SK-N-DZ (cell line): Measurements from ENCODE around the gene MCFD2.

DNA sequence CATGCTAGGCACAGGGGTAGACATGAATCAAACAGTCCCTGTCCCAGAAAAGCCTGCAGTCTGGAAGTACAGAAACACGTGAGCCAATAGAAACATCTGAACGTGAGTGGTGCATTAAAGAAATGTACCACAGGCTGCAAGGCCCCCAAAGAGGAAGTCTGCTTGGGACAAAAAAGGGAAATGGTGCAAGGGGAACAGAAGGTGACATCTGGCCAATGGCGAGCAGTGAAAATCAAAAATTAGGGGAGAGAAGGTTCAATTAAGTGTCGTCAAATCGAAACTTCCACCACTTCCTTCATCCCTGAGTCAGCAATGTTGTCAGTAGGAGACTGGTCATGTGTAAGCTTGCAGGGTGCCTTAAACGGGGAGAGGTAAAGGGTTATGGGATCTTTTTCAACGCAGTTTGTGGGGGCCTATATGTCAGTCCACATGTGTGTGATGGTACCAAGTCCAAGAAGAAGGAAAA lies 80.5 kb upstream of the RHOQ start:
RAMPAGE:
- cytosol, long total RNA: no peak
- nucleus, long total RNA: no peak

DNA sequence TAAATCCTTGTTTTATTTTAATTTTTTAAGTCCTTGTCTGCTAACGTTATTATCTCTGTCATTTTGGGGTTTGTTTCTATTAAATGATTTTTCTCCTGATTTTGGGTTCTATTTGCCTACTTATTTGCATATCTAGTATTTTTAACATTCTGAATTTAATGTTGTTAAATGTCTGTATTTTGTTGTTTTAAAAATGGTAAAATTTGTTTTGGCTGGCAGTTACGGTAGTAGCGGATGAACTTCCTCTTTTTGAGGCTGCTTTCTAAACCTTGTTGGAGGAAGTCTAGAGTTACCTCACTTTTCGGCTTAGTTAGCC lies 7.9 kb upstream of the RHOQ start:
RAMPAGE:
- cytosol, long total RNA: no peak
- nucleus, long total RNA: no peak

DNA sequence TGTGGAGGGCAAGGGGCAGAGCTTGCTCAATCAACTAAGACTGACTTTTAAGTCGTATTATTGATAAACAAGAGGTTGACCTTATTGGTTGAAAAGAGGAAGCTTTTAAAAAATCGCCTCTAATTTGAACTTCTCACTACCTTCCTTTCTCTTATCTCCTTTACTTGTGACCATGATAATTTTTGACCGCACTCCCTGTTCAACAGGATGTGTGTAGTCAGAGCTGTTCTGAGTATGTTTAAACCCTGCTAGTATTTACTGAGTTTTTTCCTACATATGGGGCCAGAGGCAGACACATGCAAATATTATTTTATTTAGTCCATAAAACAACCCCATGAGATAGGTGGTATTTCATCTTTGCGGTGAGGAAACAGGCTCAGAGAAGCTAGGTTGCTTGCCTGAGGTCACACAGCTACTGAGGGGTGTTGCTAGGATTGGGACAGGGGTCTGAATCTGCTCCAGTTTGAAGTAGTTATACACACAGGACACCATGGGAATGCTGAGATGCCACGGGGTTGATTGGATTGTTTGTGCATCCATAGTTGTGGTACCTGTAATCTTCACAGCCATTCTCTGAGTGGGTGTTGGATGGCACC lies 2.9 kb upstream of the ATP6V1E2 start:
RAMPAGE:
- cytosol, long total RNA: no peak
- nucleus, long total RNA: no peak

RAMPAGE:
- cytosol, long total RNA: no peak
- nucleus, long total RNA: no peak
Observed at GRCh38 chr2:46554171-46555107, 12.1 kb upstream of the ATP6V1E2 start.

DNA sequence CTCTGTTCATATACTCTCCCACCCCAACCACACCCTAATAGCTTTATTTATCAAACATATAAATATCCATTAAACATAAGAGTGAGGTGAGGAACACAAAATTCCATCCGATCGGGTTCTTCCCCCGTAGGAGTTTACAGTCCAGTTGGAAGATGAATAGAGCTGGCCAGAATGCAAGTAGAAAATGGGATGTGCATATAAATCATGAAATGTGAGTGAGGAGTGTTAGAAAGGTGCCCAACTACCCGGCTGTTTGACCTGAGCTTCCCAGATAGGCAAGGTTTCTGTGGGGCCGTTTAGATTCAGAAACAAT lies 14.1 kb upstream of the ATP6V1E2 start:
RAMPAGE:
- cytosol, long total RNA: no peak
- nucleus, long total RNA: no peak

GRCh38 chr2:46765770-46766761 lies 67.0 kb downstream of the SOCS5 start:
RAMPAGE:
- cytosol, long total RNA: no peak
- nucleus, long total RNA: no peak

RAMPAGE:
- cytosol, long total RNA: no peak
- nucleus, long total RNA: no peak
Observed at GRCh38 chr2:46793596-46794101, 94.6 kb downstream of the SOCS5 start.

RAMPAGE:
- cytosol, long total RNA: no peak
- nucleus, long total RNA: no peak
Observed at GRCh38 chr2:46845878-46846922, 69.4 kb downstream of the MCFD2 start.

DNA sequence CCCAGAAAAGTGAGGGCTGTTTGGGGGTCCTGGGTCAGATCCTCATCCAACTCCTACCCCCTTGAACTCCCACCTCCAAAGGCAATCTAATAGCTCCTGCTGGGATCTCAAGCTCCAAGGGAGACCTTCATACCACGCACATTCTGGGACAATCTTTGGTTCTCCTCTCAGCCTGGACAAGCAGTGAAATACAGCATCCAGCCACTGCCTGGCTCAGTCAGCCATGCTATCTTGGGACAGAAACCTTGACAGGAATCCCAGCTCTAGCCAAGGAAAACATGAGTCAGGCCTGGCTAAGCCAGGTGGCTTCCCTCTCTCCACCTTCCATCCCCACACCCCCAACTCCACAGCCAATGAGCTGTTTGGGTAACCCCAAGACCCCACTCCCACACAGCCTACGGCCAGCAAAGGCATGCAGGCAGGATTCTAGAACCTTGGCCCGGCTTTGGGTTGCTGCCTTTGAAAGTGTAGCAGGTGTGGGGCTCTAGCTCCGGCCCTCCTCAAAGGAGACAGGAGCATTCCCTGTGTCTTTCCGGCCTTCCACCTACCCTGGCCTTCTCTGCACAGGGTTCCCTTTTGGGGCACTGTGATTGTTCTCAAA lies 64.9 kb downstream of the MCFD2 start:
RAMPAGE:
- cytosol, long total RNA: no peak
- nucleus, long total RNA: no peak

RAMPAGE:
- cytosol, long total RNA: start-site peak on the minus strand at chr2:46915740-46915802, 777 and 1,452 reads in 2 replicates
- nucleus, long total RNA: start-site peak on the minus strand at chr2:46915746-46915786, 239 and 25 reads in 2 replicates; start-site peak on the plus strand at chr2:46915858-46916197, 146 and 34 reads in 2 replicates
Observed at GRCh38 chr2:46915617-46916552, at the start of gene MCFD2. MCFD2 (minus strand) TSS chr2:46915806.

RAMPAGE:
- cytosol, long total RNA: no peak
- nucleus, long total RNA: no peak
Observed at GRCh38 chr2:46957293-46957997, 16.4 kb downstream of the TTC7A start.

DNA sequence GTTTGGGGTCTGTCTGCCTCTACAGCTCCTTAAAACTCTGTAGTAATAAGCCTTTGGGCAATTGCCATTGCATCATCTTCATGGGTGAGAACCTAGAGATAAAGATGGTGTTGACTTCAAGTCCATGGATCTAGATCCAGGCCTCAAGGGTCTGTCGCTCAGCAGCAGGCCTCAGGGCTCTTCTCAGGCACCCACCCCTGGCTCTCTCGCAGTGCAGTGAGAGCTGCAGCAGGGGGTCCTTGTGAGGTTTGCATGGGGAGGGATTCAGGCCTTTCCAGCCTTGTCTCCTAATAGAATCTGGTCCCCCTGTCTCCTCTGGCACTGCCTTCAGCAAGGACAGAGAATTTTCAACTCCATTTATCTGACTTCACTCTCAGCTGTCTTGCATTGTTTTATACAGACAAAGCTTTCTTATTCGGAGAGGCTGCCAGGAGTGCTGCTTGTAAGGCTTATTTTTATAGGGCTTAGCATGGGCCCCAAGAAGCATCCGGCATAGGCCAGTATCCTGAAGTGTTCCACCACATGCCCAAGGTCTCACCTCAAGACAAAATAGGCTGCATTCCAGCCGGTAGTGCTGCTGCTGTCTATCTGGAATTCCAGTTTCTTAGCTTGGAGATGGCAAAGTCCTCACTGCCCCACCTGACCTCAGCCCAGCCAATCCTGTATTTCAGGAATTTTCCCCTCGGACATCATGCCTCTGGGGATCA lies 22.0 kb downstream of the TTC7A start:
RAMPAGE:
- cytosol, long total RNA: no peak
- nucleus, long total RNA: no peak

DNA sequence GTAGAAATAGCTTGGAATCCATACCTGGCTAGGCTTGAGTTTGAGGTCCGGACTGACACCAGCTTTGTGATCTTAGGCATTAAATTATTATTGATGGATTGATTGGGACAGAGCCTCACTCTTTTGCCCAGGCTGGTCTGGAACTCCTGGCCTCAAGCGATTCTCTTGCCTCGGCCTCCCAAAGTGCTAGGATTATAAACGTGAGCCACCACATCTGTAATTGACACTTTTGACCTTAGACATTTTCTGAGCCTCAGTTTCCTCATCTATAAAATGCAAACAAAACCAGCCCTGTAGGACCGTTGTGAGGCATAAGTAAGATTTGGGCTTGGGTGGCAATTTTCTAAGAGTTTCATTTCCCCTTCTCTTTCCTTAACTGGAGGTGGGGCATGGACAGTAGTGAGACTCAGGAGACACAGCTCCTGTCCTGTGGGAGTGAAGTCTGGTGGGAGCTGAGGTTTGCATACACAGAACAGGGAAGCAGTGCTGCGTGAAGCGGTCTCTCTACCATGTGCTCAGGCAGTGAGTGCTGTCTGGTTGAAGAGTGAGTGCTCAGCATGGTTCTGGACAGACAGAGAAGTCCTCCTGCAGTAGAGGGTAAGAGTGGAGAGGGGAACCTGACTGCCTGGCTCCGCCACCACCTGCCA lies 36.8 kb downstream of the TTC7A start:
RAMPAGE:
- cytosol, long total RNA: no peak
- nucleus, long total RNA: no peak

RAMPAGE:
- cytosol, long total RNA: no peak
- nucleus, long total RNA: no peak
Observed at GRCh38 chr2:47012843-47013336, 71.9 kb downstream of the TTC7A start.

DNA sequence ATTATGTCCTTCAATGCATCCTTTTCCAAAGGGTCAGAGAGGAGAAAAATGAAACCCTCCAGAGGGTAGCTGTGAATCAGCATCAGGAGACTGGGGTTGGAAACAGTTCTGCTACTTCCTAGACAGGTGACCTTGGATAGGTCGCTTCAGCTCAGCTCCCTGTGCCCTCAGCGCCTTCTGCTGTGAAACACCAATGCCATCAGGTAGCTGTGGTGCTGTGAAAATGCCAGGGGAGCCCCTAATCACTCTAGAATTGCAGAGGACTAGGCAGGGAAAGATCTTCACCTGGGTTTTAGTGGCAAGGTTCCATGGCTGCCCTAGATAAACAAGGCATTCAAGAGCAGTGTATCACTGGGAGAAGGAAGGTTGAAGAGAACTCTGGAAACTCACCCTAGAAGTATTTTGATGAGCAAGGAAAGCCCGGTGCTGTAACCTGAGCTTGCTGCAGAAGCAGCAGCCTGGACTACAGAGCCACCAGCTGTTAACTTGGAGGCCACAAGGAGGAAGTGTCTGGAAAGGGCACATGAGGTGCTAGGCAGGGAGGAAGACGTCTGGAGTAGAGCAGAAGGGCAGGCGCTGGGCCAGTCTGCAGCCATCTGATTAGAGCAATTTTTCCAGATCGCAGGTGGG lies 75.3 kb downstream of the TTC7A start:
RAMPAGE:
- cytosol, long total RNA: no peak
- nucleus, long total RNA: no peak

GRCh38 chr2:47034914-47035770 lies 94.1 kb downstream of the TTC7A start:
RAMPAGE:
- cytosol, long total RNA: no peak
- nucleus, long total RNA: no peak

DNA sequence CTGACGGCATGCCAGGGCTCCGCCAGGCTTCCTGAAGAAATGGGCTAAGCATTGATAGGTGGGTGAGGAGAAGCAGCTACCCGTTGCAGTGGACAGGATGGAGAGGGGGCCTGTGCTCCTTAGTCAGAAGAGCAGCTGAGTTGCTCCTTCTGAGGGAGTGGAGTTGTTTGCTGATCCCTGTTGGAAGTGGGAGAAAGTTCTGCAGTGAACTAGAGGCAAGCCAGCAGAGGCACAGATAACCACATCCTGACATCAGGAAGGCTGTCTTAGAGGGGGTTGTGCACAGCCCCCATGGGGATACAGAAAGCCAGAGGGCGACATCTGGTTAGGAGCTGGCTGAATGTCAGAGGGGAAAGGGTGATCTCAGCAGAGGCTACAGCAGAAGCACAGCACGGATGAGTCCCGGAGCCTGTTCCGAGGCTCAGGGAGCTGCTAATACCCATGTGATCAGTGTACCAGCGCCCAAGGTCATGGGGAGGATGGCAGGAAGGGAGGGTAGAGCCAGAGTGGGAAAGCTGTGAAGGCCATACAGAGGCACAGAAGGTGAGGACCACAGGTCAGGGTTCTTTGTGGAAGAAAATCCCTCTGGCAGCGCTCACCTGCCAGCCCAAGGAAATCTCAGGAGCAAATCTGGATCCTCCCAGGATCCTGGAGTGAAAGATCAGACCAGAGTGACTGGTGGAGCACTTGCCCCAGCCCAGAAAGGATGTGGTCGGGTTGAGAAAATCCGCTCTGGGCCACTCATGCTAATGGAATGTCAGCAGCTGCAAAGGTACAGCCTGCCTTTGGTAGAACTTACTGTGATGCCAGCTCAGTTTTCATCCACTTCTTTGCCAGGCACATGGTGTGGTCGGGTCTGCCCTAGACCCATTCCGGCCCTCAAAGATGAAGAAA lies 102.3 kb downstream of the TTC7A start:
RAMPAGE:
- cytosol, long total RNA: no peak
- nucleus, long total RNA: no peak

DNA sequence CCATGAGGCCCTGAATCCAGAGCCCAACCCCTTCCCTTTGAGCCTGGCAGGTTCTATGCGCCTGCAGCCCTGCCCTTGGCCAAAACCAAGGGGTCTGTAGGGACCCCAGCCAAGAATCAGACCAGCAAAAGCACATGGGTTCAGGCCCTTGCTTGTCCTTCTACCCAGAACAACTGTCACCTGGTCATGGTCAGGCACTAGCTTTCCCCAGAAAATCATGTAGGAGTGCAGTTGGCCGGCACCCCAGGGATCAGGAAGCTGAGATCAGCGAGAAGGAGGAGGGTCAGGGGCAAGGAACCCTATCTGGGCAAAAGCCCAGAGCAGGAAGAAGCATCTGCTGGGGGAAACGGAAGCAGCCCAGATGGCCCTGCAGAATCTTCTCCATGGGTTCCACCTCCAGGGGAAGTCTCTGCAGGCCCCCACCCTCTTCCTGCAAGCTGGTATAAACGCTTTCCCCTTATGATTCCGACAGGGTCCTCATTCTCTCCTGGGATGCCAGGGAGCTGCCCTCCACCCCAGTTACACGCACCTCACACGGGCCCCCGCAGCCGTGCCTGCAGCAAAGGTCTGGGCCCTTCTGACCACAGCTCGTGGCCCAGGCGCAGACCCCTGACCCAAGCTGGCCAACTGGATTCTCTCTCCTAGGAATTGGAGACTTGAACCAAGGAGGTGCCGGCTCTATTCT lies 71.2 kb downstream of the STPG4 start:
RAMPAGE:
- cytosol, long total RNA: no peak
- nucleus, long total RNA: no peak

GRCh38 chr2:47270006-47270211 lies 93.6 kb upstream of the CALM2 start:
RAMPAGE:
- cytosol, long total RNA: no peak
- nucleus, long total RNA: no peak

DNA sequence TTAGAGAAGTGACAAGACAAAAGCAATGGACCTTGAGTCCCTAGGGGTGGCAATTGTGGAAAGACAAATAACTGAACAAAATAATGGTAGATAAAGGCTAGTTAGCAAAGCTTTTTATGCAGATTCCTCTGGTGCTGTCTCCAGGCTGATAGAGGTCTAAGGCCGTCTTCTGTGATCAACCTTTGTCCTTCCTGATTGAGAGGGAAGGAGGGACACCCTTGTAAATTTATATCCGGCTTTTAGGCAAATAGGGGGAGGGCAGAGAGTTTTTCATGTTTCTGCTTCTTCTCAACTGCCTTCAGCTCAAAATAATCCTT lies 94.9 kb upstream of the CALM2 start:
RAMPAGE:
- cytosol, long total RNA: no peak
- nucleus, long total RNA: no peak